Natural killer cell (primary cell): ENCODE results near the gene ANKRD1.

- PRO-cap: no peak
These were observed 36.8 kb downstream of the KIF20B start for GRCh38 chr10:89738225-89738623.

- PRO-cap: no peak
These were observed 799 bp downstream of the ANKRD1 start for GRCh38 chr10:90919844-90920731.

- PRO-cap: no peak
These were observed at the start of gene ANKRD1 for GRCh38 chr10:90920850-90921505. Gene ANKRD1 (minus strand): TSS chr10:90921087.

GRCh38 chr10:91043093-91043433 is 122.2 kb upstream of the ANKRD1 start:
- PRO-cap: no peak

DNA sequence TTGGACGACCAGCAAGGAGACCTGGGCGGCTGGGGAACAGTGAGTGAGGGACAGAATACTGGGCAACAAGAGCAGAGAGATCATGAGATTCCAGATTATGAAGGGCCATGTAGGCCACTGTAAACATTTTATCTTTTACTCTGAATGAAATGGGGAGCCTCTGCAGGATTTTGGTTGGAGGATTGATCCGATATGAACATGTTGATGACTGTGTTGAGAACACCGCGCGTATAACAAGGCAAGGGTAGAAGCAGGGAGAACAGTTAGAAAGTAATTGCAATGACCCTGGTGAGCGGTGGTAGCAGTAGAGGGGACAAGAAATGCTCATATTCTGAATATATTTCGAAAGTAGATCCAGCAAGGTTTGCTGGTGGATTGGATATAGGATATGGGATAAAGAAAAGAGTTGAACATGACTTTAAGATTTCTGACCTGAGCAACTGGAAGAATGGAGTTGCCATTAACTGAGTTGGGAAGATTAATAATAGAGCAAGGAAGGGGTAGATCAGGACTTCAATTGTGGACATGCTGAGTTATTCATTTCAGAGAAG is 24.0 kb downstream of the PCGF5 start:
- PRO-cap: no peak

GRCh38 chr10:91245310-91246017 is 25.0 kb downstream of the PCGF5 start:
- PRO-cap: no peak

DNA sequence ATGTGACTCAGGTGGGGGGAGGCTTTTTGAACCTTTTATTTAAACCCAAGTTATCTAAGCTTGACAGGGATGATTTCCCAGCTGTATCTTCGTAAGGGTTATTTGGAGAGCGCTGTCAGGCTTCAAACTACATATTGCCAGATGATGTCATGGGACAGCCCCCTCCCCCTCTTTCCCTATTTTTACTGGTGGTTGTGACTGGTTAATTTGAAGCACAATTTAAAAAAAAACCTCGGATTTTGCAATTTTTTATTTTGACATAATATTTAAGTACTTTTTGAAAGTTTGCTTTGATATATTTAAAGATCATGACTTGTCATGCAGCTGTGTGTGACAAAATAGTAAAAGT is 965 bp downstream of the HECTD2 start:
- PRO-cap: no peak

DNA sequence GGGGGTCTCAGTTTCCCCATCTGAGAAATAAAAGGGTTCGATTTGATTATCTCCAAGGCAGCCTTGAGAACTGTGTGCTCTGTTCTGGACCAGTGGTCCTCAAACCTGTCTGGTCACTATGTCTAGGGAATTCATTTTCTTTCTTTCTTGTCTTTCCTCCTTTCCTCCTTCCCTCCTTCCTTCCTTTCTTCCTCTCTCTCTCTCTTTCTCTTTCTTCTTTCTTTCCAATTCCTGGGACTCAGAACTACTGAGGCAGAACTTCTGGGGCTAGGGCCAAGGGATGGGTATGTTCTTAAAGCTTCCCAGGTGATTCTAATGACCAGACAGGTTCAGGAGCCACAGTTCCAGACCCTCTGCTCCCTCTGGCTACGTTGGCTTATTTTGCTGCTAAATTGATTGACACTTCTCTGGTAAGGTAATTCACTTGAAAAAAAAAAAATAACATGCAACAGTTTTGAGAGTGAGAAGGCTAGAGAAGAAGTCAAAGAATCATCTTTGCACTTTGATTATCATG is 1.7 kb downstream of the PPP1R3C start:
- PRO-cap: no peak

- PRO-cap: no peak
These were observed 887 bp downstream of the PPP1R3C start for GRCh38 chr10:91632061-91632307.

DNA sequence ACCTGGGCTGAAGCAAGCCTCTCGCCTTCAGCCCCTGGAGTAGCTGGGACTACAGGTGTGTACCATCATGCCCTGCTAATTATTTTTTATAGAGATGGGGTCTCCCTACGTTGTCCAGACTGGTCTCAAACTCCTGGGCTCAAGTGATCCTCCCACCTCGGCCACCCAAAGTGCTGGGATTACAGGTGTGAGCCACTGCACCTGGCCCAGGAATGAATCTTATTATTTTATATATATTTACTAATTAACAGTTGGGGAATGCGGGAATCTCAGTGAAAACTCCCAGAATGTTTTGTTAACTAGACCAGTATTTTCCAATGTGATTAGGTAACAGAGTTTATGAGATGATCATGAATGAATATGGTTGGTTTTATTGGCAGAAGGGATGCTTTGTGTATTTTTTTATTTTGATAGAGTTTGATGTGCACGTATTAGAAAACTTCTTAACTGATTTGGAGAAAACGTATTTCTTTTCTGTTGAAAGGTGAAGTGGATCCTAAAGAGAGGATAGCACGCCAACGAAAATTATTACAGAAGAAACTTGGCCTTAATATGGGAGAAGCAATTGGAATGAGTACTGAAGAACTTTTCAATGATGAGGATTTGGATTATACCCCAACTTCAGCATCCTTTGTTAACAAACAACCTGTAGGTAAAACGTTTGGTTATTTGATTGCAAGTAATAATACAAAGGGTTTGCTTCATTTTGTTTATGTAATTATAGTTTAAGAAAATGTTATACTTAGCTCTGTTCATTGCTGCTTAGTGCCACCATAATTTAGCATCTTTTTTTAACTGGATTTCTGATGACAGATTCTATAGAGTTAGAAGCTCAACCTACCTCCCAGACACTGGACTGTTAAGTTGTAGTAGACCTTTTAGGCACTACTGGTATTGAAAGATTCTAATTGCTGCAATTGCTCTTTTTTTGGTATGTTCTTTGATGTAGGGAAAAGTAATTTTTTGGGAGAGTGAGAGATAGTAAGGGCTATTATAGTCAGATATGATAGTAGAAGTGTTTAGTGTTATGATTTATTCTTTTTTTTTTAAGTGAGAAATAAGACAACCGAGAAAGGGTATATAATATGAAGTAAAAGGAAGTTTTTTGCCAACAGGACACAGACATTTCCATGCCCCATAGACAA is 27.7 kb downstream of the BTAF1 start:
- PRO-cap: no peak

- PRO-cap: no peak
These were observed 164.3 kb downstream of the BTAF1 start for GRCh38 chr10:92087763-92088361.

- PRO-cap: no peak
These were observed 182.7 kb downstream of the CPEB3 start for GRCh38 chr10:92108161-92108614.

- PRO-cap: unidirectional peak, plus-strand start at chr10:92290489
These were observed 652 bp downstream of the CPEB3 start for GRCh38 chr10:92290039-92290813.

DNA sequence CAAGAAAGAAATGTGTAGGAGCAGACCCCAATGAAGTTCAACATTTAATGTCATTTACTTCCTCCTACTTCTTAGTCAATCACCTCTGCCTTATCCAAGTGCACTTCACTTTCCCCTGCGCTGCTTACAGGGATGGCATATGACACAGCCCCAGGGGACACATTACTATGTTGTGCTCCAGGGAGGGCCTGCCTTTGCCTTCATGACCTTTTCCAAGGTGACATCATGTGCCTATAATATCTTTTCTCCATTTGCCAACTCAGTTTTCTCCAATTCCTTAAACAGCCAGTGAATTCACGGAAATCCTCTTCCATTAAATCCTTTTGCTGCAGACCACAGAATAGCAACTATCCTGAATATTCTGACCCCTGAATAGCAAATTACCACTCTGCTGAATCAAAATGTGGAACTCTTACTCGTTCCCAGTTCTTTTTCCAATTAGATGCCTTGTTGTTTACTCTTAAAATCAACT is 139.8 kb downstream of the MARCHF5 start:
- PRO-cap: no peak

DNA sequence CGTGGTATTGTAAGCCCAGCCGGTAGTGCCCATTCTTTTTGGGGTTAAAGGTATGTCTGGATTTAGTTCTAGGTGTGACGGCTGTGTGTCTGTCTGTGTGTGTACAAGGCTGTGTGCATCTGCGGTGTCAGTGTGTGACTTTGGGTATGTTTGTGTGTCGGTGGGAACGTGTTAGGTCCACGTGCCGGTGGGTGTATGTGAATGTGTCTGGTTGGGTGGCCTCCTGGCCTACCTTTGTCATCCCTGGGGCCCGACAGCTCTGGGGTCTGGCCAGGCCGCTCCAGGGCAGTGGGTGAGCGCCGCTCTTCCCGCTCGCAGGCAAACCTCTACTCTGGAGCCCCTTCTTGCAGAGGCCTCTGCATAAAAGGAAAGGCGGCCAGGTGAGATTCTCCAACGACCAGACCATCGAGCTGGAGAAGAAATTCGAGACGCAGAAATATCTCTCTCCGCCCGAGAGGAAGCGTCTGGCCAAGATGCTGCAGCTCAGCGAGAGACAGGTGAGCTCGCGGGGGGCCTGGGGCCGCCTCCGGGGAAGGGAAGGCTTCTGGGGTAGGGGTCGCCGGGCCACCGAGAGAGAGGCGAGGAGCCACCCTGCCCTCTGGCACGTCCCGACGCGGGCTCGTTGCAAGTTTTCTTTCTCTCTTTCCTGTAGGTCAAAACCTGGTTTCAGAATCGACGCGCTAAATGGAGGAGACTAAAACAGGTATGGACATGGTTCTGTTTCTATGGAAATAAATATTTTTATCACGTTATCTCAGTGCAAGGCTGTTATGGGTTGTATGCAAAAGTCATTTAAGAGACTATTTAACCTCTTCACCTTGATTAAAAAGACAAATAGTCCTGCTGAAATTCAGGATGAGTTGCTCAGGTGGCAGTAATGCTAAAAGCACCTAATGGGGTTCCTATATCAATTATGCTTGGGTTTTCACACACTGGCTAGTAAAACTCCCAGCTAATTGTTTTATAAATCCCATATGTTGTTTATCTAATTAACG is 2.6 kb downstream of the HHEX start:
- PRO-cap: no peak

- PRO-cap: no peak
These were observed 5.5 kb downstream of the HHEX start for GRCh38 chr10:92695060-92695834.

DNA sequence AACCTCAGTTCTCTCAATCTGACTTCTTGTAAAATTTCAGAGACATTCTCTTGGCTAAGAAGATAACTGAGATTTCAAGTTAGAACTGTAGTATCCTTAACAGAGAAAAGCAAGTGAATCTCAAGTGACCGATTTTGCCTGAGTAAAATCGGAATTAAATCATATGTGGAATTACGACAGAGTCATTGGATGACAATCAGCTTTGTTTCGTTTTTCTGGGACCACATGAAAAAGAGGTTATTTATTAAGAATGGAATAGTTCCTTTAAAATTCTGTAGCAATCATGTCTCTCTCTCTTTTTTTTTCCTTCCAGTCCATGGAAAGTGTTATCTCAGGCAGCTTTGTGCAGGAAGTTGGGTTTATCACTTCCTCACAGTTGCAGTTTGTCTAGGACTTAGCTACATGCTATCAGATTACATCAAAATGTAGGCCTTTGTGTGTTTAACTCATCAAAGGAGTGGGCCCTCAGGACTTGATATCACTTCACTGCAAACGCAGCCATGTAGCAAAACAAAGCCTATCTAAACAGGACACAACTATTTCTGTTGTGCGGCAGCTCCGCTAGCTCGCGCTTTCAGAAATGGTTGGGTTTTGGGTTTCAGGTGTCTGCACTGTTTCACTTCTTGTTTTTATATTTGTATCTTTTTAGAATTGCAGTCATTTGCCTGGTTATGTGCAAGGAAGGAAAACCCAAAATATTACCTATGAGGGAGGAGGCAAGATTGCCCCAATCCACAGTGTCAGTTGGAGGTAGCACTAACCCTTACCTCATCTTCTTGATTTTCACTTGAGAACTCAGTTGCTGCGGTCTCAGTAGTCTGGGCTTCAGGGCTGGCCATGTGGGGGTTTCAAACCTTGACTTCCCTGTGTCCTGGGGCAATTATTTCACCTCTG is 66.5 kb downstream of the HHEX start:
- PRO-cap: no peak

GRCh38 chr10:92839162-92839491 is 9.2 kb upstream of the EXOC6 start:
- PRO-cap: no peak

- PRO-cap: no peak
These were observed 5.4 kb upstream of the EXOC6 start for GRCh38 chr10:92842916-92843405.

- PRO-cap: no peak
These were observed 38.7 kb downstream of the MYOF start for GRCh38 chr10:93443196-93444063.